Measurements from ENCODE around the genes TSSK1B, TMED7 and CDO1.

- PRO-cap: no peak
- RRBS, 2 experiments: no CpG with 5 or more reads among the region's 12 CpGs
Measured at GRCh38 chr5:113434675-113435258, at the start of gene TSSK1B. Gene TSSK1B, minus strand, starts transcription at chr5:113434989.

DNA sequence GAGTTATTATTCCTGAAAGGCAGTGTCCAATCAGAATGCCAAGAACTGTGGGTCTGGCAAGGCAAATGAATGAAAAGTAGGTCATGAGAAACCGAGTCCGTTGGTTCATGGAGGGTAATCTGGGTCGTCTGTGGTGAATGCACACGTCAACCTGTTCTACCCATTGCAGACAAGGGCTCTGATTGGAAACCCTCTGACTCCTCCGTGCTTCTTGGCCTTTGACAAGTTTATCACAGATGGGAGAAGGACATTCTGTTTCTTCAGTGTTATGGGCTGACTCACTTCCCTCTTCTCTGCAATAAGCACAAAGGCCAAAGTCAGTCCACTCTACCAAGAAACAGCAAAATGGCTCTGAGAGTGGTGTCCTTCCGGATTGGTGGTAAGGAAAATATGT, 89.4 kb downstream of the FEM1C start:
- PRO-cap: no peak
- RRBS, 2 experiments: no CpG with 5 or more reads among the region's 6 CpGs

DNA sequence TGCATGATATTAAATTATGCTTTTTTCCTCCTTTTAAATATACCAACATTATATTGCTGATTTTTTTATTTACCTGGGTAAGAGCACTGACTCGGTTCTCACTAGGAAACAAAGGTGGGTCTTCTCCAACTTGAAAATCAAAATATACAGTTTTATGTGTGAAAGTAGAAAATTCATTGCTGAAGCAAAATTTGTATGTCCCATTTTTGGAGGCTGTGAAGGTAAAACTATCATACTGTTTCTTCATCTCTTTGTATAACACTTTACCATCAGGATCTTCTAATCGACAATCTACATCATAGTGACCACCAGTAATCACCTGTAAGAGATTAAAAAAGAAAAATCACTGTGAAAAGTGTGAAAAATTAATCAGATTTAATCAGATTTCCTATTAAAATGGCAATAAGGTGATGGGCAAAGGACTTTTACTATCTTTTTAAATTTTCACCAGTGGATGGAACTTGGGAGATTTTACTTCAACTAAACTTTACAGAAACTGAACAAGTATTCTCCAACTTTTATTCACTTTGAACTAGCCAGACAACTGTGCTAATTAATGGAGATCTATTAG, 5.4 kb downstream of the TMED7 start:
- PRO-cap: no peak
- RRBS, 2 experiments: no CpG with 5 or more reads among the region's 2 CpGs

- PRO-cap: bidirectional peak, plus-strand start at chr5:115625688, minus-strand start at chr5:115625663; bidirectional peak, plus-strand start at chr5:115626350, minus-strand start at chr5:115626010
- RRBS, 2 experiments: under 1 to 2% methylated on average over 10 of the region's 78 CpGs
Measured at GRCh38 chr5:115625162-115626304, at the start of gene TMED7. Gene TMED7, minus strand, starts transcription at chr5:115626036.

DNA sequence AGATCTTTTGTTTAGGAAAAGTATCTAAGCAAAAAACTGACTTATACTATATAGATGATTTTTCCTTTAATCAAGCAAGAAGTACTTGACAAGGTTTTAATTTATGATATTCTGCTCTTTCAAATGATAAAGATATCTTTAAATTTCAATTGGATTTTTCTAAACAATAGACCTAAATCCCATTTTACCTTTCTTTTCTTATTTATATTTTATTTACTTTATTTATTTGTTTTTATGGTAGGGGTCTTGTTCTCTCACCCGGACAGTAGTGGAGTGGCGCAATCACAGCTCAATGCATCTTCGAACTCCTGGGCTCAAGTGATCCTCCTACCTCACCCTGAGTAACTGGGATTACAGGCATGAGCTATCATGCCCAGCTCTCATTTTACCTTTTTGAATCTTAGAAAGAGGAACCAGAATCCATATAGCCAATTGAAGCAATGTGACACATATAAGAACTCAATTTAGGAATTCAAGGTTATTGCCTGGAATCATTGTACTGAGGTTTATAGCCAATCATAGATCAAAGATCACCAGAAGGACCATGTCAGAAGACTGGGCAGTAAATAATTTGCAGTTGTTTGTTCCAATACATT, 82.6 kb upstream of the TMED7 start:
- PRO-cap: no peak
- RRBS, 2 experiments: no CpG with 5 or more reads among the region's 3 CpGs

DNA sequence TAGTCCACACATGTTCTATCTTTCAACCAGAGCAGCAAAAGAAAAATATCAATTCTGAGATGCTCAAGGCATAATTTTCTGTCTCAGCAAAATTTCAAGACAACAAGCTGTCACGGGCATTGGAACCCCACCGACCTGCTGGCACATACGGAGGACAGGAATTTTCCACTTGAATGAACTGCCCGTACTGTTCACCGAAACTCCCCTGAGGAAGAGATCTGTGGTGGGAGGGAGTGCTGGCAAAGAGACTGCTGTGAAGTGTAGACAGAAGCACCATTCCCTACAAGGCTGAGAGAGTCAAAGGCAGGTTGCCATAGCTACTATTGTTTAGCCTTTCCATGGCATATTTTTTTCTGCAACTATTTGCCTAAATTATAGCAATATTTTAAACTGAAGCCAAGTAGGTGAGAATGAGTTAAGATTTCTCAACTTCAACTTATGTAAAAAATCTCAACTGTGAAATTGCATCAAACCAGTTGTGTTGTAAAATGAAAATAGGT, 80.8 kb downstream of the CDO1 start:
- PRO-cap: no peak
- RRBS, 2 experiments: no CpG with 5 or more reads among the region's 5 CpGs

DNA sequence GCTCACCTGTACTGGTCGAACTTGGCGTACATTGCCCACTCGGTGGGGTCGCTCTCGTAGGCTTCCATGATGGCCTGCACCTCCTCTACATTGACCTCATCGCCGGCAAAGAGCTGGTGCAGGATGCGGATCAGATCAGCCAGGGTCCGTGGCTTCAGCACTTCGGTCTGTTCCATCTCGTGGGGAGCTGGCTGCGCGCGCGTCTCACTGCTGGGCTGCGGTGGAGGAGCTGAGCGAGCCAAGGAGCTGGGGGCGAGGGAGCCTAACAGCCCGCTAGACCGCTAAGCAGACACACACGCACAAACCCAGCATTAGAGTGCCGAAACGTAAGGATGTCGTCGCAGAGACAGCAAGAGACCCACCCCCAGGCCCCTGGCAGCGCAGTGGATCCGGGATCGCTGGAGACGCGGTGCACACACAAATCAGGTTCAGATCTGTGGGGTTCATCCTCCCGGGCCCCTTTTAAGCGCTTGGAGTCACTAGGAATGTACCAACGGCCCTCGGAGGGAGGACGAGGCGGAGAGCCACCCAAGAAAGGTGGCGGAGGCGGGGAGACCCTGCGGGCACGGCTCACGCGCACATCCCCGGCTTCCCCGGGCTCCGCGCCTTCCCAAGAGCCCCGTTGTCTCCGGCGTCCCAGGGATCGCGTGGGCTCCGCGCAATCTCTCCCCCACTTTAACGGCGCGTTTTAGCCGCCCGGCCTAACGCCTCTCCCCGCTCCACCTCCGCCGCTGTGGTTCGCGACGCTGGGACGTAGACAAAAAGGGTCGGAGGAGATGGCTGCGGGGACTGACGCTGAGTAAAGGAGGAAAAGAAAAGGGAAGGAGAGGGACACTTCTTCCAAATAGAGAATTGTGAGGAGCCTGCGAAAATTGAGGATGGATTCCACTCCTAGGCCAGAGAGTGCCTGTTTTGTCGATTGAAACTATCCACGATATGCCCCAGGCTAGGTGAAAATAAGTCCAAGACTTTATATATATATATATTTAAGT, at the start of gene CDO1:
CDO1 (minus strand) TSS at position 438 of the 992 bp plus-strand sequence.
- PRO-cap: bidirectional peak, plus-strand start at position 311 of the sequence, minus-strand start at position 436 of the sequence; bidirectional peak, plus-strand start at position 736 of the sequence, minus-strand start at position 735 of the sequence
- RRBS, 2 experiments: 2 to 9% methylated on average over 19 of the region's 72 CpGs

DNA sequence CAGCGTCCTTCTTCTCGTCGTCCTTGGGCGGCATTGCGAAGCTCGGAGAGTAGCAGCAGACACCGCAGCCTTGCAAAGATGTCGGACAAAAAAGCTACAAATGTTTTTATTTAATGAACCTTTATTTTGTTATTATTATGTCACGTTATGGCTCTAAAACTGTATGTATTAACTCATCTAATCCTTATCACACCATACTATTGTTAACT, 19.9 kb downstream of the ARL14EPL start:
- PRO-cap: no peak
- RRBS, 2 experiments: no CpG with 5 or more reads among the region's 9 CpGs

DNA sequence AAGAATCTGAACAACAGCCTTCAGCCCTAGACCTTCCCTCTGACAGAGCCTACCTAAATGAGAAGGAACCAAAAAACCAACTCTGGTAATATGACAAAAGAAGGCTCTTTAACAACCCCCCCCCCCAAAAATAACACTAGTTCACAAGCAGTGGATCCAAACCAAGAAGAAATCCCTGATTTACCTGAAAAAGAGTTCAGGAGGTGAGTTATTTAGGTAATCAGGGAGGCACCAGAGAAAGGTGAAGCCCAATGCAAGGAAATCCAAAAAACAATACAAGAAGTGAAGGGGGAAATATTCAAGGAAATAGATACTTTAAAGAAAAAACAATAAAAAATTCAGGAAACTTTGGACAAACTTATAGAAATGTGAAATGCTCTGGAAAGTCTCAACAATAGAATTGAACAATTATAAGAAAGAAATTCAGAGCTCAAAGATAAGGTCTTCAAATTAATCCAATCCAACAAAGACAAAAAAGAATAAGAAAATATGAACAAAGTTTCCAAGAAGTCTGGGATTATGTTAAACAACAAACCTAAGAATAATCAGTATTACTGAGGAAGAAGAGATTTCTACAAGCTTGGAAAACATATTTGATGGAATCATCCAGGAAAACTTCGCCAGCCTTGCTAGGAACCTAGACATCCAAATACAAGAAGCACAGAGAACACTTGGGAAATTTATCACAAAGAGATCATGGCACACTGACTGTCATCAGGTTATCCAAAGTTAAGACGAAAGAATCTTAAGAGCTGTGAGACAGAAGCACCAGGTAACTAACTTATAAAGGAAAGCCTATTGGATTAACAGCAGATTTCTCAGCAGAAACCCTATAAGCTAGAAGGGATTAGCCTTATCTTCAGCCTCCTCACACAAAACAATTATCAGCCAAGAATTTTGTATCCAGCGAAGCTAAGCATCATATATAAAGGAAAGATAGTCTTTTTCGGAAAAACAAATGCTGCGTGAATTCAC, 107.6 kb downstream of the COMMD10 start:
- PRO-cap: no peak
- RRBS, 2 experiments: no CpG with 5 or more reads among the region's 5 CpGs

DNA sequence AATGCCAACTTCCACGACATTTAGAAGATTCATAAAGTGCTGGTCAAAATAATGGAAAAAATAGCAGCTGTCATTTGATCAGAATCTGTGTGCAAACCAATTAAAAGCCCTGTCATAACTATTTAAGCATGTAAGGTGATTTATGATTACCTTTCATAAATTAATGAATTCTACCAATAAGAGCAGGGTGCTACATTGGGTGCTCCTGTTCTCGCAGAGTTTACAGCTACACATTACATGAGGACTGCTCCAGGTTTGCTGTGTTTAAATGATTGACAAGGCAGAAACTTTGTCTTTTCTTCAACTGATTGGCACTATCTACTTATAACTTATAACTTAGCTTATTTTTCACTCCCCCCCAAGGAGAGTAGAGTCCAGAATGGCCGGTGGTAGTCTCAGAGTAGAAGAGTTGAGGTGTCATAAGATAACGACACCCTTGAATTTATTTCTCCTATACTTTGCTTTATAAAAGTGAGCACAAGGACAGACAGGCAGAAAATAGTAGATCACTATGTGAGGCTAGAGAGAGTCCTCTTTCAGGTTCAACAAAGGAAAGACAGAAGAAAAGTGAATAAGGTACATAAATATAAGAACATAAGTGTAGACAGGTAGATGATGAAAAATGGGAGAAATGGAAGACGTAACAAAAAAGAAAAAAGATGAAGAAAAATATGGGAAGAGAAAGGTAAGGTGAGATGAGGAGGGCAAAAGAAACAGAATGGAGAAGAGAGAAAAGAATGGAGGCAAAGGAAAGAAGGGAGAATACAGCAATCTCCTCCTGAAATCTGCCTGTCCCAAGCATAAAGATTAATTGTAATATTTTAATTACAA, 155.0 kb downstream of the COMMD10 start:
- PRO-cap: no peak
- RRBS, 2 experiments: no CpG with 5 or more reads among the region's 5 CpGs

DNA sequence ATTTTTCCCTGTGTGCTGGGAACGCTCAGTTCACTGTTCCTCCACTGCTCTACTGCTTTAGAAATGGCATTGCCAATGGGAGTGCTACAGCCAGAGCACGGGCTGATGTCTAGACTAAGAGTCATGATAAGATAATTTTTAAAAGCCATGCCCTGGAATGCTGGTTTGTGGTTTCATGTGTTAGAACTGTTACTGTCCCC, 119.6 kb downstream of the SEMA6A start:
- PRO-cap: no peak
- RRBS, 2 experiments: no CpG with 5 or more reads among the region's 2 CpGs

DNA sequence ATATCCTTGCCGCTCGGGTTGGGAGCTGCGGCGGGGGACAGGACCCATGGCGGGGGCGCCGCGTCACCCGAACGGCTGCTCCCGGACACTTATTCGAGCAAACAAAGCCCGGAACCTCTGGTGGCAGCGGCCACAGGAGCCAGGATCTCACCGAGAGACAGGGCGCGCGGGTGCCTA, 1.3 kb downstream of the SEMA6A start:
- PRO-cap: no peak
- RRBS, 2 experiments: no CpG with 5 or more reads among the region's 18 CpGs

GRCh38 chr5:116573756-116574746, 572 bp downstream of the SEMA6A start:
- PRO-cap: bidirectional peak, plus-strand start at chr5:116573977, minus-strand start at chr5:116573829; bidirectional peak, plus-strand start at chr5:116574260, minus-strand start at chr5:116574134
- RRBS, 2 experiments: 1 to 2% methylated on average over 35 of the region's 85 CpGs

- PRO-cap: no peak
- RRBS, 2 experiments: no CpG with 5 or more reads among the region's 5 CpGs
Measured at GRCh38 chr5:116676668-116677176, 102.1 kb upstream of the SEMA6A start.

DNA sequence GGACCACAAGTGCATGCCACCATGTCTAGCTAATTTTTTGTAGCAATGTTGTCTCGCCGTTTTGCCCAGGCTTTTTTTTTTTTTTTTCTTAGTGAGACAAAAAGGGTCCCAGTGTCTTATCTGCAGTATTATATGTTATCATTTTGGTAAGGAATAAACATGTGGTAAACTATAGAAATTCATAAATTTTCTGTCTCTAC, 572.6 kb upstream of the SEMA6A start:
- PRO-cap: no peak
- RRBS, 2 experiments: no CpG with 5 or more reads among the region's 2 CpGs

DNA sequence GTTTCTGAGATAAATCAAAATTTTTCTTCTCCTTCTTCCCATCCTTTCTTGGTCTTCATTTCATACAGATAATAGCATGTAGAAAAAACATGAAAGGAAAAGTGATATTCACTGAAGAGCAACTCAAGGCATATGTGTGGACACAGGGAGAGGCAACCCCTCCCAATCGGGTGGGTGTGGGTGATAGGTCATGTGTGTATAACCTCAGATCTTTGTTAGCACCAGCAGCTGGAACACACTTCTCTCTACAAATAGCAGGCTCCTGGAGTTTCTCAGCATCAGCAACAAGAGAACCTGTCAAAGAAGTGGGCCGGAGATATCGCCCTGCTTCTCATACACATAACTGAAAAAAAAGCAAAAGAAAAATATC, 426.4 kb downstream of the DTWD2 start:
- PRO-cap: no peak
- RRBS, 2 experiments: no CpG with 5 or more reads among the region's 3 CpGs

GRCh38 chr5:118572827-118573026, 415.6 kb downstream of the DTWD2 start:
- PRO-cap: no peak
- RRBS, 2 experiments: no CpG with 5 or more reads among the region's 6 CpGs

GRCh38 chr5:119268443-119269138, 87.2 kb upstream of the TNFAIP8 start:
- PRO-cap: bidirectional peak, plus-strand start at chr5:119268837, minus-strand start at chr5:119268581; bidirectional peak, plus-strand start at chr5:119268898, minus-strand start at chr5:119268957
- RRBS, 2 experiments: 2% methylated on average over 23 of the region's 69 CpGs

- PRO-cap: no peak
- RRBS, 2 experiments: no CpG with 5 or more reads among the region's 3 CpGs
Measured at GRCh38 chr5:119275742-119276194, 80.1 kb upstream of the TNFAIP8 start.

GRCh38 chr5:119323030-119323525, 32.7 kb upstream of the TNFAIP8 start:
- PRO-cap: no peak
- RRBS, 2 experiments: no CpG with 5 or more reads among the region's 2 CpGs